Right atrium auricular region (tissue), 2 donors: ENCODE results near the genes RBM4B, PPP1CA, CARNS1, RPS6KB2 and NUDT8.

DNA sequence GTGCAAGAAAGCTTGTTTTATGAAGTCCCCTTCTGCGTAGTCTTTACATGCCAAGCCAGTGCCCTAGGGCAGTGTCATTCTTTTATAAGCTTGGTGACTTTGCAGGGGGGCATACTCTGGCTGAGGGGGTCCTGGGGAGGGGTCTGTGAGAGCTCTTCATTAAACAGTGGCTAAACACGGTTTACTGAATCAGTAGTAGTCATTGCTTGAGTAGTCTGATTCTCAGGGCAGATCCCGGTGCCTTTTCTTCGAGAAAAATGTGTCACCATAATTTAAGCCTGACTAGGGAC, 1.3 kb downstream of the RBM14 start:
- PRO-cap, result no peak
- RAMPAGE, long total RNA, 2 experiments, result no peak in any of the 2 experiments

GRCh38 chr11:66627973-66628992, 10.2 kb upstream of the RBM4 start:
- PRO-cap, result no peak
- RAMPAGE, long total RNA, 2 experiments, result no peak in any of the 2 experiments

DNA sequence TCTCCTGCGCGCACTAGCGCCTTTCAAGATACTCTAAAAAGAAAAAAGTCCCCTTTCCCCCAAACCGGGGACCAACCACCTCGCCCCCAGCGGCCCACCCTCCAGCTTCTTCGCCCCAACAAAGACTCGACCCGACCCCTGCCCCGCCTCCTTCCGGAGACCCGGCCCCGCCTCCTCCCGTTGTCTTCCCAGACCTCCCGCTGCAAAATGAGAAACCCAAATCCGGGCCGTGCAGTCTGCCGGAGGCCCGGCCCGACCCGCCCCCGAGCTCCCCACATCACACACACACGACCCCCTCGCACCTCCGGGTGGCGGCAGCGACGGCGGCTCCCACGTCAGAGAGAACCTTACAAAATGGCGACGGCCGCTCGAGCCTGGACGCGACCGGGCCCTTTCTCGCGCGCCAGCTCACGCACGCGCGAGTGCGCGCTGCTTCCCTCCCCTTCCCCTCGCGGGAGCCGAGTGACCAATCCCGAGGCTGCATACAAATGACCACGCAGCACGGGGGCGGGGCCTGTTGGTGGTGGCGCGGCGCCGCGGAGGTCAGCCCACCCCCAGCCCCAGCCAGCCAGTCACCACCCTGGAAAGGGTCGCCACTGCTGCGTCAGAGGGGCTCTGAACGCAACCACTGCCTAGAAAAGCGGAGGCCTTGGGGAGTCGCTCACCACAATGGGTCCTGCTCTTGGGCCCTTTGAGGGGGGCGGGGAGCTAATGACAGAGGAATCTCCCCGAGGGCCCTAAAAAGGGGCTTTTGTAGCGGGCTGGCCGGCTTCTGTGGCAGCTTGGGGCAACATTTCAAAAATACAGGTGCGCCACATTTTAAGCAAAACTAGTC, at the start of gene RBM4B:
Gene RBM4B, minus strand, starts transcription at position 426 of the 835 bp plus-strand sequence.
- PRO-cap, result bidirectional peak, plus-strand start at position 571 of the sequence, minus-strand start at position 412 of the sequence
- RAMPAGE, long total RNA, 2 experiments, result start-site peak on the minus strand in 2 of 2 experiments, centred at positions 370 to 379 of the sequence, 64 to 96 reads per replicate

DNA sequence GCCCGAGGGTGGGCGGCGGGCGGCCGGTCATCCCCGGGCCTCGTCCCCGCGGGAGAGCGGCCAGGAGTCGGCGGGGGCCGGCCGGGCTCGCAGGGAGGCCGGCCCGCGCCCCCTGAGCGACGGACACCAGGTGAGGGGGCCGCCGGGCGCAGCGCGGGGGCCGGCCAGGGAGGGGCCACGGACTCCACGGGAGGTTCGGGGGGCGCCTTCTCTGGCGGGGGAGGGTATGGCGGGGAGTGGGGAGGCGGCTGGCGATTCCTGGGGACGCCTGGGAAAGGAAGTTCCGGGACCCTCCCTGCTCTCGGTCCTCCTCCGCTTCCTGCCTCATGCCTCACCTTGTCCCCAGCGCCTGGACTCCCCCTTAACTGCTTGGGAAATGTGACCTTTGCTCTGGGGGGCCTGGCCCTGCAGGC, 309 bp downstream of the LRFN4 start:
- PRO-cap, result no peak
- RAMPAGE, long total RNA, 2 experiments, result no peak in any of the 2 experiments

DNA sequence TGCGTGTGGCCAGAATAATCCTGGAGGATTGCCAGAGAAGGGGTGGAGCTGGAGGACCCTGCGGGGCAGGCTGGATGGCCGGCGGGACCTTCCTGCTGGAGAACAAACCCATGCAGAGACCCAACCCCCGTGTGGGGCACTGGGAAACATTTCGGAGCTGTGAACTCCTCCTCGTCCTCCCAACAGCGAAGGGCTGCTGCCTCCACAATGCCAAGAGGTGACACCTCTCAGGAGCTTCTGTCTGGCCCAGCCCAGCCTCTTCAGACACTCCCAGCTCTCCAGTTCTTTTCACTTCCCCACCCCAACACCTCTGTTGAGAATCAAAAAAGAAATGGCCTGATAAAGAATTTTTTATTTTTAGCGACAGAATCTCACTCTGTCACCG, 25.5 kb downstream of the RHOD start:
- PRO-cap, result no peak
- RAMPAGE, long total RNA, 2 experiments, result no peak in any of the 2 experiments

DNA sequence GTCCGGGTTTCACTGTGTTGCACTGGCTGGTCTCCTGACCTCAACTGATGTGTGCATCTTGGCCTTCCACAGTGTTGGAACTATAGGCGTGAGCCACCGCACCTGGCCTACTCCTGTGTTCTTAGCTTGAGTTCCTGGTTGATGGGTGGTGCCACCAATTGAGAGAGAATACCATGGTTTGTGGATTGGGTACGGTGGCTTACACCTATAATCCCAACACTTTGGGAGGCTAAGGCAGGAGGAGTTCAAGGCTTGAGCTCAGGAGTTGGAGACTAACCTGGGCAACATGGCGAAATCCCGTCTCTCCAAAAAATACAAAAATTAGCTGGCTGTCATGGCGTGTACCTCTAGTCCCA, 20.8 kb downstream of the KDM2A start:
- PRO-cap, result no peak
- RAMPAGE, long total RNA, 2 experiments, result no peak in any of the 2 experiments

GRCh38 chr11:67181206-67181535, 62.1 kb downstream of the KDM2A start:
- PRO-cap, result no peak
- RAMPAGE, long total RNA, 2 experiments, result no peak in any of the 2 experiments

DNA sequence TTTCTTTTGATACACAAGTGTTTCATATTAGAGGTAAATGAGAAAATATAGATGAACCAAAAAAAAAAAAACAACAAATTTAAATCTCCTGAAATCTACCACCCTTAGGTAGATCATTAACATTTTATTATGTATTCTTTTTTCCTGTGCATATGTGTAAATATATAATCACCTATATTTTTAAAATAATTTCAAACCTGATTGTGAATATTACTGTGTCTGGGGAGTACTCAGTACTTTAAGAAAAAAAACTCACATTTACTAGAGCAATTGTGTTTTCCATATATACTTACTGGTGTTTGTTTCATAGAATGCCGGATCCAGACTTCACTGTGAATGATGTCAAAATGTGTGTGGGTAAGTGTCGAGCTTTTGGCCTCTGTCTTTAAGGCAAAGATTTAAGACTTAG, 62.5 kb downstream of the KDM2A start:
- PRO-cap, result no peak
- RAMPAGE, long total RNA, 2 experiments, result no peak in any of the 2 experiments

DNA sequence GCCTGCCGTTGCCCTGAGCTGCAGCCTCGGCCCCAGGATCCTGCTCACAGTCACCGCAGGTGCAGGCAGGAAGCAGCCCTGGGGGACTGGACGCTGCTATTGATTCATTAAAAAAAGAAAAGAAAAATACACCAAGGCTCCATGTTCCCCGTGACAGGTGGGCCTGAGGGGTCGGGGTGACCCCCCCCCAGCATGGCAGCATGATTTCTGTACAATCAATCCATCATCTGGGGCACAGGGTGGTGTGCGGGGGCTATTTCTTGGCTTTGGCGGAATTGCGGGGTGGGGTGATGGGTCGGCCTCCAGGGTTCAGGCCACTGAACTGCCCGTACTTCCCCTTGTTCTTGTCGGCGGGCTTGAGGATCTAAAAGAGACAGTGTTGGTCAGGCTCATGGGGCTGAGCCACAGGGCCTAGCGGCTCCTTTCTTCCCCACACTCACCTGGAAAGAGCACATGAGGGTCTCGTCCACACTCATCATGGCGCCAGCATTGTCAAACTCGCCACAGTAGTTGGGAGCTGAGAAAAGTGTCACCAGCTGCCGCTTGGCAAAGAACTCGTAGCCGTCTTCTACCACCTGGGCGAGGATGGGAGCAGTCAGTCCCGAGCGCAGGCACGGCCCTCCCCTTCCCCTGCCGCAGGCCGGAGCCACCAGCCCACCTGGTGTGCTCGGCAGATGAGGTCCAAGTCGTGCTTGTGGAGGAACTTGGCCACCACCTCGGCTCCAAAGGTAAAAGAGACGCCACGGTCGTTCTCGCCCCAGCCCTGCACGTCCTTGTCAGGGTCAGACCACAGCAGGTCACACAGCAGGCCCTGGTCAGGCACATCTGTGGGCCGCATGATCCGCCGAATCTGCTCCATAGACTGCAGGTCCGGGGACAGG, 3.1 kb downstream of the PPP1CA start:
- PRO-cap, result no peak
- RAMPAGE, long total RNA, 2 experiments, result no peak in any of the 2 experiments

DNA sequence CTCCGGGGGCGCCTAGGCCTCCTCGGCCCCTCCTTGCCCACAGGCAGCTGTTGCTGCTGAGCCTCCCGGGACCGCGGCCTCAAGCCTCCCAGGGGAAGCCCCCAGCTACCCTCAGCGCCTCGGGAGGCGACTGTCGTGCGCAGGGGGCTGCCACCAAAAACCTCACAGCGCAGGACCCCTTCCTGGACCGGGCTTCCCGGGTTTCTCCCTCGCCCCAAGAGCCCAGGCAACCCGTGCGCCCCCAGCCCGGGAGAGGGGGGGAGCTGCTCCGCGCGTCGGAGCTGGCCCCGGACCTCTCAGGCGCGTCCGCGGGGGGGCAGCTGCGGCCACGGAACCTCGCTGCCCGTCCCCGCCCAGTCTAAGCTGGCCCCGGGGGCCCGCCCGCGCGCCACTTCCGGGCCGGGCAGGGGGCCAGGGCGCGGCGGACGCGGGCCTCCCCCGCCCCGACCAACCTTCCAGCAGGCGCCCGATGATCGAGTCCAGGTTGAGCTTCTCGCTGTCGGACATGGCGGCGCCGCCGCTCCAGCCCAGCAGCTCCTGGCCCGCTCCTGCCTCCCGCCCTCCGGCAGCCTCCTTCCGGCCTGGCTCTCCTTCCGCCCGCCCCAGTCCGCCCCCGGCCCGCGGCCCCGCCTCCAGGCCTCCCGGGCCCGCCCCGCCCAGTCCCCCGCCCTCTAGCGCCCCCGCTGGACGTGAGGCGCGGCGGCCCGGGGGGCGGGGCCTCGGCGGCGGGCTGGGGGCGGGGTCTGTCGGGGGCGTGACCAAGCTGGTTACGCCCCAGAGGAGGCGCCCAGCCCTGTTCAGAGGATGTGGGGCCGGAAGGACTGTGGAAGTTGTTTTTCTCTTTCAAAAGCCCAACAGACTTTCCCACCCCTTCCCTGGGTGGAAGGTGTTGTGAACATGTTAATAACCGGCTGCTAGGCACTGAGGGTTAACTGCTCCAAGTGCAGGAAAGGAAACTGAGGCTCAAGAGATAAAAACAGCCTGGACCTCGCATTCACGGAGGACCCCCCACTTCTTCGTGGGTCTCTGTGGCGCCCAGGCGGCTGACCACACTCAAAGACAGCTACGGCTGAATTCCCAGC, at the start of gene PPP1CA:
Gene PPP1CA, minus strand, starts transcription at position 583 of the 1,082 bp plus-strand sequence.
- PRO-cap, result bidirectional peak, plus-strand start at position 391 of the sequence, minus-strand start at position 297 of the sequence; bidirectional peak, plus-strand start at position 800 of the sequence, minus-strand start at position 550 of the sequence
- RAMPAGE, long total RNA, 2 experiments, result start-site peak on the minus strand in 2 of 2 experiments, centred at positions 554 to 558 of the sequence, 1,109 to 1,867 reads per replicate

DNA sequence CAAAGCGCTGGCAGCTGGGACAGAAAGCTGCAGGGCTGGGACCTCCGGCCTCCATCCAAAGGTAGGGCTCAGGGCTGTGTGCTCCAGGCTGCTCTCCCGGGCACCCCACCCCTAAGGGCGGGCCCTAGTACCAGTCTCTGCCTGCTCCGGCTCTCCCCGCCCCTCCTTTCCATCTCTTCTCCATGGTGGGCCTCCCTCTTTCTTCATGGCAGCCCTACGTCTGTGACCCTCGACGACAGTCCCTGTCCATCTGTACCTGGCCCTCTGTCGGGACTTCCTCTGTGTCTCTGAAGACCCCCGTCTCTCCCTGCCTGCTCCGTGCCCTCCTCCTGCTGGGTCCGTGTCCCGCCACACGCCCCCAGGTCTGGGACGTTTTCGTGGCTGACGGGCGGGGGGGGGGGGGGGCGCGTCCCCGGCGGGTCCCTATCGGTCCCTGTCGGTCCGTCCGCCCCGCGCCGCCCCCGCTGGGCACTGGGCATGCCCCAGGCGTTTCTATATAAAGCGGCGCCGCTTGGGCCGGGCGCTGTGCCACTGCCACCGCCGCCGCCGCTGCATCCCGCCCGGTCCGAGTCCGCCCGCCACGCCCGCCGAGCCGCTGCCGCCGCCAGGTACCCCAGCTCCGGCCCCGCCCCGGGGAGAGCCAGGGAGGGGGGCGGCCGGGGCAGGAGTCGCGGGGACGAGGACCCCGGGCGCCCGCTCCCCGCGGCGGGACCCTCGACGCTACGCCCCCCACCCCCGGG, at the start of gene CARNS1:
Gene CARNS1, plus strand, starts transcription at position 523 of the 740 bp plus-strand sequence.
- PRO-cap, result no peak
- RAMPAGE, long total RNA, 2 experiments, result no peak in any of the 2 experiments

GRCh38 chr11:67418225-67419561, 3.2 kb downstream of the CARNS1 start:
- PRO-cap, result no peak
- RAMPAGE, long total RNA, 2 experiments, result no peak in any of the 2 experiments

DNA sequence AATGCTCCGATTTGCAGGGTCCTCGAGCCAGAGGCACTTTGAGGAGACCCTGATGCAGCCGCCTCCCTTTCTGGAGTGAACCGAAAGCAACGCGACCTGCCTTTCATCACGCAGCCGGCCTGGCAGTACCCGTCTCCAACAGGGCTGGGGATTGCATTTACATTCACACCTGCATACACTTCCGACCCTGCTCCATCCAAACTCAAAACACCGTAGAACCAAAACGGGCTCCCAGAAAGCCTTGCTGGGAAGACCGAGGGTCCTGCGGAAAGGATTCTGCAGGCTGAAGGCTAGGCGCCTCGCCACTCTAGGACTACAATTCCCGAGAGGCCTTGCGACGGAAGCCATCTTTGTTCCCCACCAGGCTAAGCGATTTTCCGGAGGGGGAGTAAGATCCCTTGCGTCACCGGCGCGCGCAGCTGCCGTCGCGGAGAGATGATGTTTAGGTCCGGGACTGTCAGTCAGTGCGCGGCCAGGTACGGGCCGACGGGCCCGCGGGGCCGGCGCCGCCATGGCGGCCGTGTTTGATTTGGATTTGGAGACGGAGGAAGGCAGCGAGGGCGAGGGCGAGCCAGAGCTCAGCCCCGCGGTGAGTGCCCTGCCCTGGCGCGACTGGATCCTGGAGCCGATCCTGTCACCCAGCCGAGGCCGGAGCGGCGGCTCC, at the start of gene RPS6KB2:
Gene RPS6KB2, plus strand, starts transcription at position 460 of the 664 bp plus-strand sequence.
- PRO-cap, result bidirectional peak, plus-strand start at position 460 of the sequence, minus-strand start at position 309 of the sequence
- RAMPAGE, long total RNA, 2 experiments, result start-site peak on the plus strand in 2 of 2 experiments, centred at positions 464 to 474 of the sequence, 170 to 284 reads per replicate

DNA sequence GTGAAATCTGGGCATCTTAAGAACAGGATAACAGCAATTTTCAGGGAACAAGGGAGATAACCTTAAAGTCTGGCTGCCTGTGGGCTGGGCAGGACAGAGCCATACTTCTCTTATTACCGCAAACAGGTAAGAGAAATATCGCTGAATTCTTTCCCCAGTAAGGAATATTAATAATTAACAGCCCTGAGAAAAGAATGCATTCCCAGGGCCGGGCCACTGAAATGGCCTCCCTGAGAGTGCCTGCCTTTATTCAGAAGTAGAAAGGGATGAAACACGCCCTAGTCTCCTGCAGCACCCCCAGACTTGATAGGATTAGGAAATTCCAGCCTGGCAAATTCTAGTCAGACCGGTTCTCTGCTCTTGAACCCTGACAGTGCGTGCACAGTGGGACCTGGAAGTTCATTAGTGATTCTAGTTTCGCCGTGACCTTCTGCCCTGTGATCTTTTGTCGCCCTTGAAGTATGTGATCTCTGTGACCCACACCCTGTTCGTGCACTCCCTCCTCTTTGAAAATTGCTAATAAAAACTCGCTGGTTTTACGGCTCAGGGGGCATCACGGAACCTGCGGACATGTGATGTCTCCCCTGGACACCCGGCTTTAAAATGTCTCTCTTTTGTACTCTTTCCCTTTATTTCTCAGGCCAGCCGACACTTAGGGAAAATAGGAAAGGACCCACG, 2.2 kb upstream of the GSTP1 start:
- PRO-cap, result no peak
- RAMPAGE, long total RNA, 2 experiments, result no peak in any of the 2 experiments

- PRO-cap, result unidirectional peak, plus-strand start at chr11:67629448
- RAMPAGE, long total RNA, 2 experiments, result no peak in any of the 2 experiments
Measured at GRCh38 chr11:67629270-67629645, 479 bp downstream of the NUDT8 start.

DNA sequence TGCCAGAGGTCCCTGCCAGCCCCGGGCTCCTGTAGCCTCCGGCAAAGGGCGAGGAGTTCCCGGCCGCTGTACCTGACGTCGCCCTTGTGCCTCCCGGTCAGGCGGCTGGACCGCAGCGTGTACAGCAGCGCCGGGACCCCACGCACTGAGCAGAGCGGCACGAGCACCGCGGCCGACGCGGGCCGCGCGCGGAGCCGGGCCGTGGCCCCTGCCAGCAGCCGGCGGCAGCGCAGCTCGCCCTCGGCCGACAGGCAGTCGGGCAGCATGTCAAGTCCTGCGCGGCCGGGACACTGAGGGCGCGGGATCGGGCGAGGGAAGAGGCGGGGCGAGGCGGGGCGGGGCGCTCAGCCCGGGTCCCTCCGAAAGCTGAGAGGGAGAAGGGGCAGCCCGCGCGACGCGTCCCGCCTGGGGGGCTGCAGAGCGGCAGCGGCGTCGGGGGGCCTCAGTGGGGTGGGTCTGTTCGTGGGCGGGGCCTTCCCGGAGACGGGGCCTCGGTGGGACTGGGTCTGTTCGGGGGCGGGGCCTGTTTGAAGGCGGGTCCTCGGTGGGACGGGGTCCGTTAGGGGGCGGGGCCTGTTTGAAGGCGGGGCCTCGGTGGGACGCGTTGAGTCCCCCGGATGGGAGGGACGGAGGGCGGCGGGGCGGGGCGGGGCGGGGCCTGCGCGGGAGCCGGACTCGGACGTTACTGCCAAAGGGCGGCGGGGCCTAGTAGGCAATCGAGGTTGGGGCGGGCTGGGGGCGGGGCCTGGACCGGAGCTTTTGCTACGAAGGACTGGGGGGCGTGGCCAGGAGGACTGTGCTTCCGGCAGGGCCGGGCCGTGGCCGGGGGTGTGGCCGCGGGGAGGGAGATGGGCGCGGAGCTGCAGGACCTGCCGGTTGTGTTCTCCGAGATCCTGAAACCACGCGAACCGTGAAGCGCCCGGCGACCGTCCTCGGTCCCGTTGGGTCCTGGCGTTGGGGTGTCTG, at the start of gene NUDT8:
Gene NUDT8, minus strand, starts transcription at position 292 of the 966 bp plus-strand sequence.
- PRO-cap, result unidirectional peak, minus-strand start at position 292 of the sequence; unidirectional peak, minus-strand start at position 458 of the sequence; unidirectional peak, plus-strand start at position 847 of the sequence
- RAMPAGE, long total RNA, 2 experiments, result start-site peak on the minus strand in 1 of 2 experiments, centred at positions 154 to 454 of the sequence, 5 to 6 reads per replicate

DNA sequence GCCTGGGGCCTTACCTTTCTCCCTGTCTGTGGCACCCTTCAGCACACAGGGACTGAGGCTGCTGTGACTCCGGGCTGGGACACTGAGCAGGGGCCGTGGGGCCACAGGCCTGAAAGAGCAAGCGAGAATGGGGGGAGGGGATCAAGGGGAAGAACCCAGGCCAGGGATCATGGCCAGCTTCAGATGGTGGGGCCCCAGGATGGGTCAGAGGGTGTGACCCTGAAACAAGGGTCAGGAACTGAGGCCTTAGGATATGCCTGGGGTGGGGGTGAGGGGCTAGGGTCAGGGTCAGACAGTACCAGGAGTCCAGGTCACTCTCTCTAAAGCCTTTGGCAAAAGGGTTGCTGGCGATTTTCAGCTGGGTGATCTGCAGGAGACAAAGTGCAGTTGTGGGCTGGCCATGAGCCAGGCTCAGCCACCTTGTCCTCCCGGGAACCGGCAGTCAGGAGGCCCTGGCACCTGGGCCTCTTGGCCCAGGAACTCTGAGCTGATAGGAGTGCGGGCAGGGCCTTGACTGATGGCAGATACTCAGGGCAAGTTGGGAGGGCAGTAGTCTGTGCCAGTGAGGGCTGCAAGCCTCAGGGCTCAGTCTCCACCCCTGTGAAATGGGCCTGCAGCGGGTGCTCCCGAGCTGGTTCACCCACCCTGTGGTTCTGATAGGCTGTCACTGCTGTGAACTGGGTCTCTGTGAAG, 2.7 kb upstream of the NUDT8 start:
- PRO-cap, result no peak
- RAMPAGE, long total RNA, 2 experiments, result no peak in any of the 2 experiments

GRCh38 chr11:67646705-67647061, 3.8 kb downstream of the ACY3 start:
- PRO-cap, result no peak
- RAMPAGE, long total RNA, 2 experiments, result no peak in any of the 2 experiments

GRCh38 chr11:67665608-67666059, 8.8 kb downstream of the ALDH3B2 start:
- PRO-cap, result no peak
- RAMPAGE, long total RNA, 2 experiments, result no peak in any of the 2 experiments

DNA sequence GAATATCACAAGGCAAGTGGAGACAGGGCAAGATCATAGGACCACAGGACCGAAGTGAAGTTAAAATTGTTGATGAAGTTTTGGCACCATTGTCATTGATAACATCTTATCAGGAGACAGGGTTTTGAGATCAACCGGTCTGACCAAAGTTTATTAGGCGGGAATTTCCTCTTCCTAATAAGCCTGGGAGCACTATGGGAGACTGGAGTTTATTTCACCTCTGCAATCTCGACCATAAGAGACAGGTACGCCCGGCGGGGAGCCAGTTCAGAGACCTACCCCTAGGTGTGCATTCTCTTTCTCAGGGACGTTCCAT, 160.7 kb downstream of the UNC93B1 start:
- PRO-cap, result no peak
- RAMPAGE, long total RNA, 2 experiments, result no peak in any of the 2 experiments